ENCODE measurements around a stretch of chr6.

DNA sequence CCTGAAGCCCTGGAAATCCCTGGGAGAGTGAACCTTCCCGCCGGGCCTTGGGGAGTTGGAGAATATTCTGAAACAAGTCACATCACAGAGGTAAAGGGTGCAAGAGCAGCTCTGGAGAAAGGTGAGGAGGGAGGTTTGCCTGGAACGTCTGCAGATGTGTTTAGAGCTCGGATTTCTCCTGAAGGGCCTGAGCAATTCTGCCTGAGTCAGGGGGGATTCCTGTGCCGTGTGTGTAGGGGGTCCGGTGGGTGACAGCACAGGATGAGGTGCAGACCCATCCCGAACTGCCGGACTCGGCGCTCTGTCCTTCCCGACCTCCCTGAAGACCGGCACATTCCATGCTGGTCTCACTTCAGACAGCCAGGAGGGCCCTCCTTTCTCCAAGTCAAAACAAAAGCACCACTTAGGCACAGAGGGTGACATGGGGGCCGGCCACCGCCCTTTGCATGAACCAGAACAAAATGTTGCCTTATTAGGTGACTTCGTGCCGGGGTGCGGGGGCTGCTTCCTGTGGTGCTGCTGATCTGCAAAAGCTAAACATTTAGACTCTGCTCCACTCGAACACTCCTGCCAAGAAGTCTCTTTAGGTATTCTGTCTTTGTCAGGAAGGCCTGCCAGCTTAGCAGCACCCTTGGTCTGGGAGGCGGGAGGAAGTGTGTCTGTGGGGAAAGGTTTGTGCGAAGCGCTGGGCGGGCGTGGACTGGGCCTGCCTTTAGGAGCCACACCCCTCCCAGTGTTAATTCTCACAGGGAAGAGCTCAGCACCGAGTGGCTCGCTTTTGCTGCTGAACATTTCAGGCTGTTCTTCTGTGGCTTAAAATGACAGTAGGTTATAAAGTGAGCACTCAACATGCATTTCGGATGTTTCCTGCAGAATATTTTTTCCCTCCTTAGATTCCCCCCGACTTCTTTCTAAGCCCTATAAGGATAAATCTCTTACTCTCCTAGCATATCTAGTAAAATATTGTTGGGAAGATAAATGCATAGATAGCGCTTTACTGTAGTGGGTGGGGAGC, 133.8 kb downstream of the SMOC2 start:
- PRO-cap, result no peak
- RAMPAGE, long total RNA, result no peak

DNA sequence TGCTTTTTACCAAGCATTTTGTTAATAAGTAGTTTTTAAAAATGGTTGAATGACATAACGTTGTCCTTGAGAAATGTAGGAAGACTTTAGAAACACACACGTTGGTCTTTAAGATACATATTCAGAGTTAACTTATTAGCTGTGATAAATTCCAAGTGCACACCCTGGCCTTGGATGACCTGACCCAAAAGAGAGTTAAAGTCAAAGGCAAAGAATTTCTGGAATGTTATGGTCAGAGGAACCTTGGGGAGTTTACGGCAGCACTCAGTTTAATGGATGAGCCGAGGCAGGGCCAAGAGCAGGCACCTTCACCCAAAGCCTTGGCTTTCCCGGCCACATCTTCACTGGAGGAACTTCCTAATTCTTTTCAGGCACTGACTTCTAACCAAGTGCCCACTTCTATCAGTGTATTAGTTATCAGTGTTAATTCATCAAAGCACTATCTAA, 200.5 kb downstream of the SMOC2 start:
- PRO-cap, result no peak
- RAMPAGE, long total RNA, result no peak

- PRO-cap, result no peak
- RAMPAGE, long total RNA, result no peak
Observed at GRCh38 chr6:168851821-168852275, 401.8 kb downstream of the THBS2 start.

- PRO-cap, result no peak
- RAMPAGE, long total RNA, result no peak
Observed at GRCh38 chr6:168950088-168950537, 303.5 kb downstream of the THBS2 start.

DNA sequence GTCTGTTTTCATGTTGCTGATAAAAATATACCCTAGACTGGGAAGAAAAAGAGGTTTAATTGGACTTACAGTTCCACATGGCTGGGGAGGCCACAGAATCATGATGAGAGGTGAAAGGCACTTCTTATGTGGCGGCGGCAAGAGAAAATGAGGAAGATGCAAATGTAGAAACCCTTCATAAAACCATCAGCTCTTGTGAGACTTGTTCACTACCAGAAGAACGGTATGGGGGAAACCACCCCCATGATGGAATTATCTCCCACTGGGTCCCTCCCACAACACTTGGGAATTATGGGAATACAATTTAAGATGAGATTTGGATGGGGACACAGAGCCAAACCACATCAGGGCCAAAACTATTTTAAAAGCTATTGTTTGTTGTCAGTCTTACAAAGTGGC, 71.0 kb downstream of the THBS2 start:
- PRO-cap, result no peak
- RAMPAGE, long total RNA, result no peak

DNA sequence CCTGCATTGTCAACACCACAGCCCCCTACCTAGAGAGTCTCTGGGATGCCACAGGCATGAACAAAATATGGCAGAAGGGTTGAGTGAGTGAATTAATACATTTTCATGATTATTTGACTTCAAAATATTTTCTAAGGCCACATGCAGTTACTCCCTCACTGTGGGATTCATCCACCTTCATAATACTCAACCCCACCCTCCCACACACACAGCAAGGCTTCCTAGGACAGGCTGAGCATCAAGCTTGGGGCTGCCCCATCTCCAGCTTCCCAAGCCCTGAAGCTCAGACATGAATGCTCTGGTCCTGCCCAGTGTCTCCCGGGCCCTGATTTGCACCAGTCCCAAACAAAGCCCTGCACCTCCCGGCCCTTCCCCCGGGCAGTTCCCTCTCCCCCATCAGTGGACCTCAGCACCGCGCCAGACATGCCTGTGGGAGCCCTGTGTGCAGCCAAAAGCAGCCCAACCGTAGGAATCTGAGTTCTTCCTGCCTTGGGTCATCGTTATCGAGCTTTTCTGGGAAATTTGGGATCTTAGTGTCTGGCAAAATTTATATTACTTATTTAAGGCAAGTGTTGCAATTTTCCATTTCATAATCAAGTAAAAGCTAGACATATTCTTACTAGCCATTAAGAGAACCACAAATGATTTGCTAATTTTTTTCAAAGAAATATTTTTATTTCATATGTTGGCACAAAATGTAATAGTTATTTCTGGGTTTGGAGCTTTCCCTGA, 63.5 kb downstream of the THBS2 start:
- PRO-cap, result no peak
- RAMPAGE, long total RNA, result no peak

DNA sequence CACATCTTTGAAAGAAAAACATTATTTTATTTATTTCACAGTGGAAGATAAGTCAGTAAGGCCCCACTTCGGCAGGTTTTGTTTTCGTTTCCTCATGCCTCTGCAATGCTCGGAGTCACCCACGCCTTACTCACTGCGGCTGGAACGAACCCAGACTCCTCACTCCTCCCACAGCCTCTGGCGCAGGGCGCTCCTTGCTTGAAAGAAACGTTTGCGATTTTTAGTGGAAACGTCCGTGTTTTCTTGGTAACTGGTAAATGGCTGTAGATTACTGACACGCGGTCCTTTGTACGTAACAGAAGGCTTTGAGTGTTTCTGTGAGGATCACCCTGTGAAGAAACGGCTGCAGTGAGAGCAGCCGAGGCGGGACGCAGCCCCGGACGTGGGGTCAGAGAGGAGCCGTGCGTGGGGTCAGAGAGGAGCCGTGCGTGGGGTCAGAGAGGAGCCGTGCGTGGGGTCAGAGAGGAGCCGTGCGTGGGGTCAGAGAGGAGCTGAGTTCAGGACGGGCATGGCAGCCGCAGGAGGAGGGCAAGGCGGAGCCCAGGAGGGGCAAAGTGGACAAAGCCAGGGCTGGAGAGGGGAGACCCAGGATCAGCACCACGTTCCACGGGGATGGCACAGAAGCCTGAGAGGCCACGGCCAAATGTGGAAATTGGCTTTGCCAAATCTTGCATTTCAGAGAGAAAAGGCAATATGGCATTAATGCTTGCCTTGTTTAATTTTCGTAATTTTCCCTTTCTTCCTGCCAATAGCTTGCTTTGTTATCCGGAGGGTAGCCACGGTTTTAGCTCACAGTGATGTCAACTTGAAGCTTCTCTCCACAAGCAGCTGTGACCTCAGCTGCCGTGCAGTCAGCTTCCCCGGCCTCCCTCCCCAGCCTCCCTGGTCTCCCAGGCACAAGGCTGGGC, 198.7 kb upstream of the THBS2 start:
- PRO-cap, result no peak
- RAMPAGE, long total RNA, result no peak

DNA sequence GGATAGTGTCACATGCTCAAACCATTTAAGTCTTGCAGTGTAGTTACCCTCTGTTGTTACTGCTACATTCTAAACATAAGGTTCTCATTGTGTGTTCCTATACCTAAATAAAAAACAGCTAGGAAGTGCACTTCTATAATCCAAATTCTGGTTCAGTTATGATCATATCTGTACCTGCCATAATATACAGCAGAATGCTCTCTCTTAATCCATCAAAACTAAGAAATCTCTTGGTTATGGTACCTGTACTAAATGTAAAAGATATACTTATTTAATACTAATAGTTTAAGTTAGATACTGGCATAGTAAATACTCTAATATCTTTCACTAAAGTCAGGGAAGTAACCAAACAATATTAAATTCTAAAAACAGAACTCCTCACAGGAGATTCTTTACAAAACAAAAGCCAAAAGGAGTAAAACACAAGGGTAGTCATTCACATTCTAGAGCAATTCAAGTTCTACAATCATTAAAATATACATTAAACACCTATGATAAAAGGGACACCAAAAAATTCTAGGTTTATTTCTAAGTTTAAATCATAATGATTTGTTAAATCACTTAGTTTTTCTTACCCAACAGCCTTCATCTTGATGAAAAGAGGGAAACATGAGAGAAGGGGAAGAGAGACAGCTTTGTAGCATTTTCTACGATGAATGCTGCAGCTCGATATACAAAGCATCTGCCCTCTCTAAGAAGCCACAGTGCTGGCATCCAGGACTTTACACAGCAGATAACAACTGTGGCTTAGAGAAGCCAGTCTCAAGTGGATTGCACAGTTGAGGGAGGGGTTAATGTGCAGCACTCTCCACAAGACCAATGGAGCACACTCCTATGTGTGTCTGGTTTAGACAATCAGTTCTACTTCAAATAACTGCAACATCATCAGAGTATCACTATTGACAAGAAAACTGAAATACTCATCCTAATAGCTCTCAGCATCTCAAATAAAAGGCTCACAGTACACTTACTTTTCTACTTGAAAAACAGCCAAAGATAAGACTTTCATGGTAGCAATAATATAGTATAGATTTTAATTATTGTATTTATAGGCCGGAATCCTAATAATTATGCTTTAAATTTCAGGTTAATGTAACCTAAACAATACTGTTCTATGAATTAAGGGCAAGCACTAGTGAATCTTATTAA, 5.7 kb downstream of the C6orf120 start:
- PRO-cap, result no peak
- RAMPAGE, long total RNA, result no peak

DNA sequence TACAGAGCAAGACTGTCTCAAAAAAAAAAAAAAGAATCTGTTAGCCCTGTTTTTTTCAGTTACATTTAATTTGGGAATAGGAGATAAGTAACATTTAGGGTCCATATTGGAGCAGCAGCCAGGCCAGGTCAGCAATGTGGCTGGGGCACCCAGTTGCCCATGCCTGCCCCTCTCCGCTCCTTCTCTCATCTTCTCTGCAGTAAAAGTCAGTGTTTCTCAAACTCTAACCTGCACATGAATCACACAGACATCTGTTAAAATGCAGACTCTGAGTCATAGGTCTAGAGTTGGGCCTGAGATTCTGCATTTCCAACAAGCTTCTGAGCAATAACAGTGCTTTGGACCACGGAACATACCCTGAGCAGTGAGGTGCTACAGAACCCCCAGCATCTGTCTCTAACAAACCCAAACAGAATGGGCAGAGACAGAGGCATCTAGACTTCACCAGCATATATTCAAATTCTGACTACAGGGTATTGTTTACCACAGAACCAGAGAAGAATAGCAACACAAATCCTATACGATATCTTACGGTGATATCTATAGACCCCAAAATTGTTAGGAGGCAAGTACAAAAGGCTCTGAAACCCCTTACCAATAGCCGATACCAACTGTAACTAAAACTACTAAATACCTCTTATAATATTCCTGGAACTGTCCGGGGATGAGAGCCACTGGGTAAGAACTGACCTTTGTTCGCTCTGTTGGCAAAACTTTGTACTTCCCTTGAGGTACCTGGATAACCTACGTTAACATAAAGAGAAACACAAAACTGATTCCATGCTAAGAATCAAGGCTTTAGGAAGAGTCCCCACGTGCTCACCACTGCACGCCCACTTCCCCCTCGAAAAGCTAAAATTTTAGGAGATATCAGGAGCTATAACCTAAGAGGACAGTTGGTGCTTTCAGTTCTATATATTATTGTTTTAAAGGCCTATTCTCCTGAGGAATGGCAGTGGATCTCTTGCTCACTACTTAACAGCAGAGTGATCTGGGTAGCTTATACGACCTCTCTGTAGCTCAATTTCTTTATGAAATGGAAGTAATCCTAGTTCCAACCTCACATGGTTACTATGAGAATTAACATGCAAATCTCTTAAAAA, 9.8 kb downstream of the PHF10 start:
- PRO-cap, result no peak
- RAMPAGE, long total RNA, result no peak

GRCh38 chr6:170023067-170023594, 267.7 kb downstream of the DLL1 start:
- PRO-cap, result no peak
- RAMPAGE, long total RNA, result no peak

GRCh38 chr6:170043248-170043872, 247.5 kb downstream of the DLL1 start:
- PRO-cap, result no peak
- RAMPAGE, long total RNA, result no peak

GRCh38 chr6:170294943-170295263, 4.0 kb upstream of the DLL1 start:
- PRO-cap, result no peak
- RAMPAGE, long total RNA, result no peak

DNA sequence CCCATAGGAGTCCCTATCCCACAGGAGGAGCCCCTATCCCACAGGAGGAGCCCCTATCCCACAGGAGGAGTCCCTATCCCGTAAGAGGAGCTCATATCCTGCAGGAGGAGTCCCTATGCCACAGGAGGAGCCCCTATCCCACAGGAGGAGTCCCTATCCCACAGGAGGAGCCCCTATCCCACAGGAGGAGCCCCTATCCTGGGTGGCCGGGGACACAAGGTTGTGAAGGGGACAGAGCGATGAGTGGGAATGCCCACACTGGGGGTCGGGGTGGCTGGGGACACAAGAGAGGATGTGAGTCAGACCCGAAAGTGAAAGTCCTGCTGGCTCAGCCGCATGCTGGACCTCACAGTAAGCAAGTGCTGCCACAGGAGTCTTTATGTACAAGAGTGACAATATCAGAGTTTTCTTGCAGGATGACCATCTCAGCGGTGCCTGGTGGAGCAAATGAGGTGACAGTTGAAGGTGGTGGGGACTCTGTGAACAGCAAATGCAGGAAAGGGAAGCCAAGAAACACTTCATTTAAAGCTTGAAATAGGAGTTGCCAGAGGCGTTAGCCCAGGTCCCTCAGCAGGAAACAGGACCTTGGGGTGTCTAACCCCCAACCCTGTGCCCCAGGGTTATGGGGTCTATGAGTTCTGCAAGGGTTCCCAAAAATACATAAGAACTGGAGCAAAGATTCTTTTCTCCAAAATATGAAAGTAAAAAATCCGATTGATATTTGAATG, 93.6 kb downstream of the PSMB1 start:
- PRO-cap, result no peak
- RAMPAGE, long total RNA, result no peak